Metastatic Breast Carcinoma in the Ovary (tissue), 3 donors: ENCODE results near the genes NRG2, CYSTM1, HBEGF and SLC4A9.

GRCh38 chr5:139787300-139788580 is 7.9 kb upstream of the PSD2 start:
- PRO-cap, 3 experiments = no peak in any of the 3 experiments

- PRO-cap, 3 experiments = no peak in any of the 3 experiments
Measured at GRCh38 chr5:139880650-139881413, 85.2 kb downstream of the PSD2 start.

DNA sequence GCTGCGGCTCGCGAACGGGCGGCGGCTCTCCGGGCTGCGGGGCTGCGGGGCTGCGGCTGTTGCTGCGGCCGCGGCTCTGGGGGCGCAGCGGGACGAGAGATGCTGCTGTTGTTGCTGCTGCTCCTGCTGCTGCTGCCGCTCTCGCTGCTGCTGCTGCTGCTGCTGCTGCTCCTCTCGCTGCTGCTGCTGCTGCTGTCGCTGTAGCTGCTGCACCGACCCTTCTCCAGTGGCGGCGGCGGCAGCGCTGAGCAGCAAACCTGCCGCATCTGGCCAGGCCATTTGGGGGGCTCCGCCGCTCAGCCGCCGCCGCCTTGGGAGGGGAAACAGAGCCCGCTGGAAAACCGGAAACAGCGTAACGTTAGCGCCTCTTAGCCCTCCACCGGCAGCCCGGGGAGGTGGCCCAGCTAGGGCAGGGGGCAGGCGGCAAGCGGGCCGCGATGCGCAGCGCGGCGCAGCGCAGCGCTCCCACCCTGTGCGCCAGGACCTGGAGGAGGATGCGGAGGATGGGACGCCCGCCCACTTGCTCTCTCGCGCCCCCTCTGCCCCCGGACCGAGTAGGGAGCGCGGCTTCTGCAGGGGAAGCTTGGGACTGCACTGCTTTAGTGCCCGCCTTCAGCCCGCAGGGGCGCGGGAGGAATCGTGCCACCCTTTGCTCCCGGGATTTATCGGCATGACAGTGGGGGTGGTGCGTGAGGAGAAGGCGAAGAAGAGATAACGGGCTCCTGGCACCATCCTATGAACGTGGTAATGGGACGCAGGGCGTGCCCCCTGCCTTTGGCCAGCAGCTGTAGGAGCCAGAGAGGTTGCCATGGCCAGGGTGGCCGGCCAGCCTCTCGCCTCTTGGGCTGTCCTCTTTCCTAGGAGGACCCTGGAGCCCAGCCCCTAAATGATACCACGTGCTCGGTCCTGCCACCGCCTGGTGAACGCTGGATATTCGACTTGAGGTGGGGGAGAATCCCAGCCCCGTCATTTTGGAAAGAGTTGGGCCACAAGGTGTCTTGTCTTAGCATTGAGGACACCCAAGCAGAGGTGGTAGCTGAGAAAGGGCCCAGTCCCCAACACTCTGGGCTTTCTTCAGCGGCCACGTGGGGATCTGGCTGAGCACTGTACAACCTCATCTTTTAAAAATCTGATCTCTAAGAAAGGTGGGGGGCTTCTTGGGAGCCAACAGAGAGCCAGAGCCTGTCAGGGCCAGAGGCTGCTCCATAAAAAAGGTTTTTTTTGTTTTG is at the start of gene NRG2:
Gene NRG2 (minus strand): TSS at position 496 of the 1,229 bp plus-strand sequence.
- PRO-cap, 3 experiments = no peak in any of the 3 experiments

- PRO-cap, 3 experiments = peak in 1 of 3 experiments; most common minus-strand start chr5:140084639 (in 1)
Measured at GRCh38 chr5:140084451-140084872, 29.4 kb upstream of the PURA start.

DNA sequence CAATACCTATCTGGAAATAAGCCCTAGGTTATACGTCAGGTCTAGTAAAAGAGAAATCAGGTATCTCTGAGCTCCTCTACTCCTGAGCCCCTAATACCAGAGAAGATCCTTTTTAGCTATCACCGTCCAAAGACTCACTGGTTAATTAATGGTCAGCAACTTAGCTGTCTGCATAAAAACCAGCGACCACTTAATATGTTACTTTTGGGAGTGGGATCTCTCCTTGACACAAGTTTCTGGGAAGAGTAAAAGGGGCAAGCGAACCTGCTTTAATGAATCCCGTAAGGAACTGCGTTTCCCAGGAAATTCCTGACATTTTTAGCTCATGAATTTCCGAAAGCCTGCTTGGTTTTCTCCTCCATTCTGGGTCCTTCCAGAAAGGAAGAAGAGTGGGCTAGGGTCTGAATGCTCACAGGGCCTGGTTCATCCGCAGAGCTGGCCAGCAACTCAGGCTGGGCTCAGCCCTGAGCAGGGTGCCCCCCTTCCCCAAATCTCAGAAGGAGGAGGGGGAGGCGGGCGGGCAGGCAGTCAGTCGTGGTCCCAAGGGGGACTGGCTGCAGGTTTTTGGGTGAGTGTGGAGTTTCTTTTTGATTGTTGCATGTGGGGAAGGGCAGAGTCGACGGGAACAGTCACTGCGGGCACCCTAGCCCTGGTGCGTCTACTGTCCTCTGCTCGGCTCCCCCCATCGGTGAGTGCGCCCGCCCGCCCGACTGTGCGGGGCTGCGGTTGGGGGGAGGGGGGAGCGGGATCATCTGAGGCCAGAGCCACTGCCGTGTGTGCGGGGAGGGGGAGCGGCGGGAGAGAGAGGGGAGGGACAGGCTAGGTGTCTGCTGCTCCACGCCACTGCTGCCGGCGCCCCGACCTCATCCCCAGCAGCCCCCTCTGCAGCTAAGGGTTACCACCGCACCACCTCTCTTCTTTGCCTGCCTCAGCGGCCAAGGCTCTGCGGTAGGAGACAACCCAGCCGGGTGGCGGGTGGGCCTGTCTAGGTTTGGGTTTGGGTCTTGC is 1.1 kb upstream of the PURA start:
- PRO-cap, 3 experiments = no peak in any of the 3 experiments

DNA sequence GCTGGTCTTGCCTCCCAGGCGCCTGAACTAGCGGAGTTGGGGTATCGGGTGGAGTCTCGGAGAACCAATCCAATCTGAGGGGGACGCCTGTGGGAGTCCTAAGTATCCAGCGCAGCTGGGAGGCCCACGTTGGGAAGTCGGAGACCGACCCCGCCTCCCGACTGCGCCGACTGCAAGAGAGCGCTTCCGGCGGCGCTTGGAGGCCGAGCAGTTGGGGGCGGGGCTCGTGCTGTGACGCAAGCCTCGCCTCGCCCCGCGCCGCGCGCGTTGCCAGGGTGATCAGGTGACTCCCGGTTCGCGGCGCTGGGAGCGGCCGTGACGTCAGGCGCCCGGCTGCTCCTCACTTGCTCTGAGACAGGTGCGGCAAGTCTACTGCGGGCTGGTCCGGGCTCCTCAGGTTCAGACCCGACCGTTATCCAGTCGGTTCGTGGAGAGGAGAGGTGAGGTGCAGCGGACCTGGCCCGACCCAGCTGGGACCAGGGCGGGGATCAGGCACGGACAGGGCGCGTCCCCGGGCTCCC is at the start of gene CYSTM1:
Gene CYSTM1 (plus strand): TSS at position 343 of the 521 bp plus-strand sequence.
- PRO-cap, 3 experiments = peak in 3 of 3 experiments; most common plus-strand start position 366 of the sequence (in 3); most common minus-strand start position 172 of the sequence (in 3)

DNA sequence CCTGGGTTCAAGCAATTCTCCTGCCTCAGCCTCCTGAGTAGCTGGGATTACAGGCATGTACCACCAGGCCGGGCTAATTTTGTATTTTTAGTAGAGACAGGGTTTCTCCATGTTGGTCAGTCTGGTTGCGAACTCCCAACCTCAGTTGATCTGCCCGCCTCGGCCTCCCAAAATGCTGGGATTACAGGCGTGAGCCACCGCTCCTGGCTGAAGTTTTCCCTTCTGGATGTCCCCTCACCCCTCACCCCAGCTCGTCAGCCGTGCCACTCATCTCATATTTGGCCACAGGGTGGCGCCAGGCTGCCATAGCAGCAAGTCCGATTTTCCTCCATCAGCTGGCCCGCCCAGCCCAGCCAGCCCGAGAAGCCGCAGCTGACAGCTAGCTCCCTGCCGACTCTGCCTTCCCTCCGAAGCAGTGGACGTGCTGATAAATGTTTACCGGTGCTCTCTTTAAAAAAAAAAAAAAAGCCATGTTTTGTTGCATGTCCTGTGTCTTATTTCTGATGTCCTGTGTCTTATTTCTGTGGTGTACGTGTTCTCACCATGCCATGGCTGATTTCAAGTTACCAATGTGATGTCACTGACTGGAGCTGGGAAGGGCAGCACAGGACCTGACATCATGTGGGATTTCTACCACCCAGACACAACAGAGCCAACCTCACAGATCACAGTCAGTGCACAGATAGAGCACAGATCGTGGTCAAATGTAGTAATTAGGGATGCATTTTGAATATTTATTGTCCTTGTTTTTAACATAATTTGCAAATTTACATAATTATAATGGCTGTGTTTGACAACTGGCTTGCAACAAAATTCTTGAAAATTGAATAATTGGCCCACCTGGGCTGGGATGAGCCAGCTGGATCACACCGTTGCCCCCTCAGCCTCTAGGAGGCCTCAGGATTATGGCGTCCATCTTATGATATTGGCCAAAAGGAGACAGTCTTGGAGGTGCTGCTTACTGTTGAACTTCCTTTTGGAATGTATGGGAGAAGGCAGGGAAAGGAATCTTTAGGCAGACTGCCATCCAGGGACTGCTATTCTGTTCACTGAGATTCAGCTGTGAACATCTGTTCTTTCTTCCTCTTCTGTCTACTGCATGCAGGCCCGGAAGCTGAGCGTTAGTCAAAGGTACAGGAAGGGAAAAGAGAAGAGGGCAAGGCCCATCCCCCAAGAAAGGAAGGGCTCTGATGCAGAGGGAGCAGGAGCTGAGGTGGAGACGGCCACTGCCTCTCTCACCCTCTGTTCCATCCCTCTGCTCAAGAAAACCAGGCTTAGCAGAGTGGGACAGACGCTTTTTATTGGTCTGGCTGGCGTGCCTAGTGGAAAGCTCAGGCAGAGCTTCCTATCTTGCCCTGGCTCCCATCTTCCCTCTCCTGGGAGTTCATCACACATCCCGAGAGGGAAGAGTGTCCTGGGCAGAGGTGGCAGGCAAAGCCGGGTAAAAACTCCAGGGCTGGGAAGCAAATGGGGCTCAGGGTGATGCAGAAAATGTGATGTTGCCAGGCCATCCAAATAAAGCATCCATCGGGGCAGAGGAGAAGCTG is 58.0 kb downstream of the PFDN1 start:
- PRO-cap, 3 experiments = no peak in any of the 3 experiments

DNA sequence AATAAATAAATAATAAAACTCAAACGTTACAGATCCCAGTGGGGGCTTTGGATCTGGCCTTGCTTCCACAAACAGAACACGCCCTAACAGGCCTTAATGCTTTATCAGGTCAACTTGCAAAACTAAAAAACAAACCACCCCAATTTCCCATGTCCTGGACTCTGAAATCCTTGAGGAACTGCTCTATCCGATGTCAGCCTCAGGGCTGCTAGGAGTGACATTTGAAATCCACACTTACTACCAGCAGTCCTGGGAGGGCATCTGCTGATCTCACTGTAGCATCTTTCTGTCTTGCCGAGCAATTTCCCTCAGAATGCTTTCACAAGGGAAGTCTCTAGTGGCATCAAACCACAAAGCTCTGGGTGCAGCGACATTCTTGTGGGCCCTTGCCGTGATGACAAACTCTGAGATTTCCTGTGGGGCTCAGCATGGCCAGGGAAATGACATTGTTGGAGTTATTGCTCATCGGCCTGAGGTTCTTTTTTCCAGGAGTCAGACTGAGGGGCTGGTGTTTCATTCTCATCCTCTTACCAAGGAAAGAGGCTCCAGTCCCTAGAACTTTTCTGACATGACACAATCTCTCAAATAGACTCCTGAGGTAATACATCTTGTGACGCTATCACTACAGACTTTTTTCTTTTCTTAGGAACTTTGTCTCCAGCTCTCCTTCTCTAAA is 51.5 kb downstream of the PFDN1 start:
- PRO-cap, 3 experiments = no peak in any of the 3 experiments

- PRO-cap, 3 experiments = no peak in any of the 3 experiments
Measured at GRCh38 chr5:140256152-140256831, 46.6 kb downstream of the PFDN1 start.

DNA sequence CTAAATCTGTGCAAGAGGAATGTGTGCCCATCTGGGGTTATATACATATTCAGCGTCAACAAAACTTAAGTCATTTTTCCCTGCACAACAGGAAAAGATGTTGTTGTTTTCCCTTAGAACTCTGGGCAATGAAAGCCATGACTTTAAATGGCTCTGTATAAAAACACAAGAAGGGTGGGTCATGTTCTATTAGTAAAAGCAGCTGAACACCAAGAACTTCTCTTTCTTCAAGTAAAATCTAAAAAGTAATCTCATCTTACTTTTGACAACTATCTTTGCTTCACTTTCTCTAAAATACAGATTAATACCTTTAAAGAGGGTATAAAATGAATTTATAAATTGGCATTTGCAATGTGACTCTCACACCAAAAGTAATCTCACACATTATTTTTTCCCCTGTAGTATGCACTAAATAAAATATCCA is 9.1 kb downstream of the PFDN1 start:
- PRO-cap, 3 experiments = no peak in any of the 3 experiments

GRCh38 chr5:140345711-140347200 is at the start of gene HBEGF:
HBEGF (minus strand) TSS chr5:140346603.
- PRO-cap, 3 experiments = peak in 3 of 3 experiments; most common plus-strand start chr5:140346072 (in 1); most common minus-strand start chr5:140346603 (in 3)

DNA sequence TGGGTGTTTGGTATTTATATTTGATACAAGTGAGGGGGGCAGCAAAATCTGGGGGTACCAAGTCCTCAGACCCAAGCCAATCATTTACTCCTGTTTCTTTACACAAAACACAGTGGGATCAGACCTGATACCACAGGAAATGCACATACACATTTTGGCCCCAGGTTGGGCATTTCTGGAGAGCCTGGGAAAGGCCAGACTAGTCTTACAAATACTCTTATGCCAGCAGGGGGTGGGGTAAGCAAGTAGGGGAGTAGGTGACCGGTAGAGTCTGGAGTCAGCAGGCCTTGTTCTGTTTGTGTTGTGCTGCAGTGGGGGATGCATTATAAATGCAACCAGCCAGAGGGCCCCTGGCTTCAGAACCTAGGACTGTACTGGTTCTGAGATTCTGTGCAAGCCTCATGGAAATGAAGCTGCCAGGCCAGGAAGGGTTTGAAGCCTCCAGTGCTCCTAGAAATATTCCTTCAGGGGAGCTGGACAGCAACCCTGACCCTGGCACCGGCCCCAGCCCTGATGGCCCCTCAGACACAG is at the start of gene SLC4A9:
Gene SLC4A9 (plus strand): TSS at position 359 of the 531 bp plus-strand sequence.
- PRO-cap, 3 experiments = no peak in any of the 3 experiments

GRCh38 chr5:140531112-140531990 is 16.1 kb upstream of the EIF4EBP3 start:
- PRO-cap, 3 experiments = no peak in any of the 3 experiments

DNA sequence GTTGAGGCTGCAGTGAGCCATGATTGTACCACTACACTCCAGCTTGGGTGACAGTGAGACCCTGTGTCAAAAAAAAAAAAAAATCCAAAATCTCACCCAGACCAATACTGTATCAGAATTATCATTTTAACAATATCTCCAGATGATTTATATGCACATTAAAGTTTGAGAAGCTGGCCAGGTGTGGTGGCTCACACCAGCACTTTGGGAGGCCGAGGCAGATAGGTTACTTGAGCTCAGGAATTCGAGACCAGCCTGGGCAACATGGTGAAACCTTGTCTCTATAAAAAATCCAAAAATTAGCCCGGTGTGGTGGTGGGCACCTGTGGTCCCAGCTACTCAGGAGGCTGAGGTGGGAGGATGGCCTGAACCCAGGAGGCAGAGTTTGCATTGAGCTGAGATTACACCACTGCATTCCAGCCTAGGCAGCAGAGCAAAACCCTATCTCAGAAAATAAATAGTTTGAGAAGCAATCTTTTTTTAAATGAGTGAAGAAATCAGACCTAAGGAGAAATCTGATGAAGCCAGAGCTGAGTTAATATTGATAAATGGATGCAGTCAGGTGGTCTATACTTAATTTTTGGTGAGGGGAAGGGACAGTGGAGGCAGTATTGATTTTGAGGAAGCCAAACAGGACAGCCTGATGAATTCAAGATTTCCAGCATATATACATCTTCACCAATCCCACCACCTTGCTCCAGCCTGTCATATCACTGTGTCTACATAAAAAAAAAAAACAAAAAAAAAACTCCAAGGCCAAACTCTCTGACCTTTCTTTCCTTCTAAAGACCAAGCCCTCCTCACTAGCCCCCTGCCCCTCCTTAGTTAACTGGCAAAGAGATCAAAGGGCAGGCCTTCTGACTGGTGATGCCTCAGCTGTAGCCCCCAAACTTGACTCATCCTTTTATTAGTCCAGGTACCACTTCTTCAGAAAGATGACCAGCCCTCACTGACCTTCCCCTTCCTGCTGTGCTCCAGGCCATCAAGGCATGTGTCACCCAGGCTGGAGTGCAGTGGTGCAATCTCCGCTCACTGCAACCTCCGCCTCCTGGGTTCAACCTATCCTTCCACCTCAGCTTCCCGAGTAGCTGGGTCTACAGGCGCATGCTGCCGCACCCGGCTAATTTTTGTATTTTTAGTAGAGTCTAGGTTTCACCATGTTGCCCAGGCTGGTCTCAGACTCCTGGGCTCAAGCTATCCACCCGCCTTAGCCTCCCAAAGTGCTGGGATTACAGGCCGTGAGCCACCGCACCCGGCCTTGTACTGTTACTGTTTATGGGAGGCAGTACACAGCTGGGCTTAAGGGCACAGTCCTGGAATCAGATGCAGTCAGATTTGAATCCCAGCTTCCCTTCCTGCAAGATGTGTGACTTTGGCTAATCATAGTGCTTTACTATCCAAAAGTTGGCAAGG is 1.0 kb upstream of the EIF4EBP3 start:
- PRO-cap, 3 experiments = no peak in any of the 3 experiments

DNA sequence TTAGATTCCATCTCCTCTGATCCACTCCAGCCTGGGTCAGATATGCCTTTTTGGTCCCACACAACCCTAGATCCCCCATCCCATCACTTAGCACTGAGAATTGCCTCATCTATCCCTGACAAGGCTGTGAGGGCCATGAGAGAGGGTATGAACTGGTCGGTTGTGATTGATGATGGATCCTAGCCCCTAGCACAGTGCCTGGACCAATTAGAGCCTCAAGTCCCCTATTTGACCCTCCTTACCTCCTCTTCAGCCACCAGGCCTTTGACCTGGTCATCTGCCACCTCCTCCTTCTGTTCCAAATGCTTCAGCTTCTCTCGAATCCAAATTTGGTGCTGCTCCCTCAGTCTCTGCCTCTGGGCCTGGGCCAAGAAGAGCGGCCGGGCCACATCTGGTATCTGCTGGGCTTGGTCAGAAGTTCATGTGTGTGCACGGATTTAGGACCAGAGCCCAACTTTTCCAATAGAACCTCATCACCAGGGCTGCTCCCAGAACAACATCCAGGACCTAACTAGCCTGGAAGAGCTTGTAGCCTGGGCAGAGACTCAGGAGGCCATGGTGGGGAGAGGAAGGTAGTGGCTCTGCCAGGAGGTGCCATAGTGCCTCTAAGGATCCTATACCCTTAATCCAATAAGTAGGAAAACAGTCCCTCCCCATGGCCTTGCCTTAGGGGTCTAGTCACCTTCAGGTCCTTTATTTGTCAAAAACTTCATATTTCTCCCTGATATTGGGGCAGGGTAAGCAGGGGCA is 6.5 kb downstream of the SLC35A4 start:
- PRO-cap, 3 experiments = no peak in any of the 3 experiments

DNA sequence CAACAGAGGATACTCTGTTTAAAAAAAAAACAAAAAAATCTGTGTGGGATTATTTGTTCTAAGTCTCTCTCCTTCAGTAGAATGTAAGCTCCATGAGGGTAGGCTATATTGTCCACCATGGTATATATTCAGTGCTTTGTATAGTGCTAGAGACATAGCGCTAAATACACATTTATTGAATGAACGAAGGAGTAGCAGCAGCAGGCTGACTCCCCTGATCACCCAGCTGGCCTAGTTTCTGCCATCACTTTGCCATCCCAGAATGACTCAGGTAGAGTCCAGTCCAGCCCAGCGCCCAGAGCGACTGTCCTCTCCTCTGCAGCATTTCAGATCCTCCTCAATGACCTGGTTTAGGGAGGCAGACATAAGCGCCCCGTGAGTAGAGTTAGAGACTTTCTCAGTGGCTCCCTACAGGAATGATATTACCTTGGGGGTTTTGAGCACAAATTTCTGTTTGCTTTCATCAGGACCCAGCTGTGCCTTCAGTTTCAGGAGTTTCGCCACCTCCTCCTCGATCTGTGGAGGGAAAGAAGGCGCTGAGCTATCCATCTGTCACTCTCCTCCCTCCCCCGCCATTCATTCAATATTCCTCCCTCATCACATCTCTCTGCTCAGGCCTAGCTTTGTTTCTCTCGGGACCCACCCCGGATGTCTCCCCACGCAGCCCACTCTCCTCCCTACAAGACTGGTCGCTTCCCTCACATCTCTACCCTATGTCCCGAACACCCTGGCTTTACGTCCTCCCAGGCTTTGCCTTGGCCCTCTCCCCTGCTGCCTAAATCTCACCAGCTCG is 545 bp downstream of the HARS1 start:
- PRO-cap, 3 experiments = no peak in any of the 3 experiments

- PRO-cap, 3 experiments = no peak in any of the 3 experiments
Measured at GRCh38 chr5:140725585-140726293, 25.5 kb downstream of the ZMAT2 start.

GRCh38 chr5:140842947-140843287 is 1.9 kb downstream of the PCDHA8 start:
- PRO-cap, 3 experiments = no peak in any of the 3 experiments

DNA sequence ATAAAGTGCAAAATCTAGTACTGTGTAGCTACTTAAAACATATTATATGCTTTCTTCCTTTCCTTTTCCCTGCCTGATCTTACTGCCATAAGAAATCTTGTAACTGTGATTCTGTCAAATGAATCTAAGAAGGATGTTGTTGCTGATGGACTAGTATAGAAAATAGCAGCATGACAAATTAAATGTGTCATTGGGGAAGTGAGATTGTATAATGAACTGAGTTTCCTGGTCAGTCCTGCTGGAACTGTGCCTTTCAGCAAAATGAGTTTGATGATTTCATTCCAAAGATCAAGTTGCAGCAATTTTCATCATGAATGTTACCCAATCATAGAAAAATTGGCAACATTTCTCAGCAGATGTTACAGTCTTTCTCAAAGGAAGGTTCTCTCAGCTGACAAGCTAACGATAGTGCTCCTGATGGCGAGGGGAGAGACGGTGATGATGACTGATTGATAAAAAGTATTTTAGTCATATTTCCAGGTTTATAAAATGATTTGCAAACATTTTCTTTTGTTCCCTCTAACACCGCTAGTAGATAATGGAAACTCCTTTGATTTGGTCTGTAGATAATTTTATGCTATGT is 10.7 kb downstream of the PCDHAC2 start:
- PRO-cap, 3 experiments = no peak in any of the 3 experiments

DNA sequence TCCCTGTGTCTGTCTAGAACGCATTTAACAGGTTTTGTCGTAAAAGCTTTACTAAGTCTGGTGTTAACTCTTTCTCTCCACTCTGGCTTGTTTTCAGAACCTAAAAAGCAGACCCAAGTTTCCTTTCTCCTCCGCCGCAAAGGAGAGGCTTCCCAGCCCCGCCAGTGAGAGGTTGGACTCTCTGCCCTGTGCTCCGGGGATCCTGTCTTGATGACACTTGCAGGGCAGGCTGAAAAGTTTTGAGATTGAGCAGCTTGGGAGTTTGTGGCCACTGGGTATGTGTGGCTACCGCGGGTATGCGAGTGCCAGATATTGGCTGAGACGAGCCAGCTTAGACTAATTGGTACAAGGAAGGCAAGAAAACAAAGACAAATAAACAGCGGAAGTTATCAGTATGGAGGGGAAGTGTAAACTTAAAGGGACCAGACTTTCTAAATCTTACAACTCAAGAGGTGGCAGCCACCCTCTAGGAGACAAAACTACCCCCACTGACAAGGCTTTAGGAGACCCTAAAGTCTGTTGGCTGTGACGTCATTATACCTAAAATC is 41.0 kb upstream of the PCDHB1 start:
- PRO-cap, 3 experiments = no peak in any of the 3 experiments